SUDHL5 (cell line): ENCODE data around the genes IL24 and FCMR.

DNA sequence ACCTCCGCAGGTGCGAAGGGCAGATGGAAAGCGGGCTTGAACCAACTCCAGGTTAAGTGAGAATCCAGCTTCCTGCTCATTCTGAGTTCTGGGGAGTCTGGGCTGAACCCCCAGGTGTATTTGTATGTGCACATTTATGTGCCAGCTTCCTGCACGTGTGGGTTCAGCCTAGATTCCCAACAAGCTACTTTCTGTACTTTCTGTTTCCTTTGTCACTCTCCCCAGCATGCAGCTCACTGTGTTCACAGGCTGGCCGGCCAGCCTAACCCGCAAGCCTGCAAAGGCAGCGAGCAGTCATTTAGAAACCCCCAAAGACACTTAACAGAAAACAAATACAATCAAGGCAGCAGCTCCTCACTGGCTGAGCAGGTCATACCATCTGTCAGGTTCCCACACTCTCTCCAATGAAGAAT lies 1.2 kb upstream of the IL19 start:
- PRO-cap = no peak

DNA sequence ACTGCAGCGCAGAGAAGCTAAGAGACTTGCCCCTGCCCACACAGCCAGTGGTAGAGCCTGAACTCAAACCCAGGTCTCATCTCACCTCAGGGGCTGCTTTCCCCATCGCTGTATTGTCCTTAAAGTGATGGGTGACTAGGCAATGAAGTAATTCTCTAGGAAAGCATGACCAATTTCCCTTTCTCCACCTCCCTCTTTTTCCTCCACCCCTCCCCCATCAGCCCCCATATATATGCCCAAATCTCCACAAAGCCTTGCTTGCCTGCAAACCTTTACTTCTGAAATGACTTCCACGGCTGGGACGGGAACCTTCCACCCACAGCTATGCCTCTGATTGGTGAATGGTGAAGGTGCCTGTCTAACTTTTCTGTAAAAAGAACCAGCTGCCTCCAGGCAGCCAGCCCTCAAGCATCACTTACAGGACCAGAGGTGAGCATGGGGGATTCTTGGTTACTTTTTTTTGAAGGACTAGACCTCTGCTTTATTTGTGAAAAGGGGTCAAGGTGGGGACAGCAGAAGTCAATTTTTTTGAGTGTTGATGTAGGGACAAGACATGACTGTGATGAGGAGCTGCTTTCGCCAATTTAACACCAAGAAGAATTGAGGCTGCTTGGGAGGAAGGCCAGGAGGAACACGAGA lies at the start of gene IL24:
Gene IL24 (plus strand): TSS at position 257 of the 639 bp plus-strand sequence.
- PRO-cap = no peak

DNA sequence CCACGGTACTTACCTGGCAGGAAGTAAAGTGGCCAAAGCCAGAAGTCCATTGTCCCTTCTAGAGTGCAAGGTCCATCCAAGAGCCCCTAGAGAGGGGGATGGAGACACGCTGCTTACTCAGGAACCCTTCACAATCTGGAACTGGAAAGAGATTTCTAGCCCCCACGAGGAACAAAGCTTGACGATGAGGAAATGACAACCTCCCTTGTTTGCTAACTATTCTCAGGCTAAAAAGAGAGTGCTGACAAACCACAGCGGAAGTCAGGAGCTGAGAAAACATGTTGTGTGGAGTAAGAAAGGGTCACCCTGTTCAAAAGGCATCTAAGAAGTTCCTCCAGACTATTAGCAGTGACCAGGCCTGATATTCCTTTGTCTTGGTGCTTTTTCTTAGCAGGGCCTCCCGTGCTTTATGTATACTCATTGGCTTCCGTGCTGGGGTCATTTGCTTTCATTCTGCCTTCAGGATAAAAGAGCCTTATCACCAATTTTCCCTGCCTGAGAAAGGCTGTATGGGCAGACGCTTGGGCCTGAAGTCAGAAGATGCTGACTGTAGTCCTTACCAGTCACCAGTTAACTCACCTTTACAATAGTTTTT lies at the start of gene FCMR:
Gene FCMR (minus strand): TSS at position 137 of the 595 bp plus-strand sequence.
- PRO-cap = no peak

DNA sequence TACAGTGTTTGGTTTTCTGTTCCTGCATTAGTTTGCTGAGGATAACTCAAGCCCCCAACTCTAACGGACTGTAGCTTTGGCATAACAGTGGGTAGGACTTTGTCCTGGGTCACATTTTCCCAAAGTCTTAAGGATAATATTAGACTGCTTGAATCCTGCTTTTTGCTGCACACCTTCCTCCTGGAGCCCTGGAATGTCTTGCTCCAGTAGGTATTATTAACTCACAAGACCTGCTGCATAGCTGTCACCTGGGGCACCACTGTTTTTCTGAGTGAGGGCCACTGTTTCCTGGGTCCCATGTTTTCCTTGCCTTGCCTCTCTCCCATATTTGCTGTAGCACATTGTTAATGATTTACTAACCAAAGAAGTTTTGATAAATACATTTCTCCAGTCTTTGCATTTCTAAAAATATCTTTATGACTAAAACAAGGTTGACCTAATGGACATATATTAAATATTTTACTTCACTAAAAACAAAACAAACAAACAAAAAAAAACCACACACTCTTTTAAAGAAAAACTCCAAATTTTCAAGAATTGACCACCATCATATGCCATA lies 22.5 kb upstream of the FCAMR start:
- PRO-cap = no peak

- PRO-cap = no peak
These were observed 22.5 kb downstream of the C1orf116 start for GRCh38 chr1:207009992-207010540.

GRCh38 chr1:207018824-207019566 lies 13.6 kb downstream of the C1orf116 start:
- PRO-cap = no peak

GRCh38 chr1:207021006-207021215 lies 11.6 kb downstream of the C1orf116 start:
- PRO-cap = no peak

DNA sequence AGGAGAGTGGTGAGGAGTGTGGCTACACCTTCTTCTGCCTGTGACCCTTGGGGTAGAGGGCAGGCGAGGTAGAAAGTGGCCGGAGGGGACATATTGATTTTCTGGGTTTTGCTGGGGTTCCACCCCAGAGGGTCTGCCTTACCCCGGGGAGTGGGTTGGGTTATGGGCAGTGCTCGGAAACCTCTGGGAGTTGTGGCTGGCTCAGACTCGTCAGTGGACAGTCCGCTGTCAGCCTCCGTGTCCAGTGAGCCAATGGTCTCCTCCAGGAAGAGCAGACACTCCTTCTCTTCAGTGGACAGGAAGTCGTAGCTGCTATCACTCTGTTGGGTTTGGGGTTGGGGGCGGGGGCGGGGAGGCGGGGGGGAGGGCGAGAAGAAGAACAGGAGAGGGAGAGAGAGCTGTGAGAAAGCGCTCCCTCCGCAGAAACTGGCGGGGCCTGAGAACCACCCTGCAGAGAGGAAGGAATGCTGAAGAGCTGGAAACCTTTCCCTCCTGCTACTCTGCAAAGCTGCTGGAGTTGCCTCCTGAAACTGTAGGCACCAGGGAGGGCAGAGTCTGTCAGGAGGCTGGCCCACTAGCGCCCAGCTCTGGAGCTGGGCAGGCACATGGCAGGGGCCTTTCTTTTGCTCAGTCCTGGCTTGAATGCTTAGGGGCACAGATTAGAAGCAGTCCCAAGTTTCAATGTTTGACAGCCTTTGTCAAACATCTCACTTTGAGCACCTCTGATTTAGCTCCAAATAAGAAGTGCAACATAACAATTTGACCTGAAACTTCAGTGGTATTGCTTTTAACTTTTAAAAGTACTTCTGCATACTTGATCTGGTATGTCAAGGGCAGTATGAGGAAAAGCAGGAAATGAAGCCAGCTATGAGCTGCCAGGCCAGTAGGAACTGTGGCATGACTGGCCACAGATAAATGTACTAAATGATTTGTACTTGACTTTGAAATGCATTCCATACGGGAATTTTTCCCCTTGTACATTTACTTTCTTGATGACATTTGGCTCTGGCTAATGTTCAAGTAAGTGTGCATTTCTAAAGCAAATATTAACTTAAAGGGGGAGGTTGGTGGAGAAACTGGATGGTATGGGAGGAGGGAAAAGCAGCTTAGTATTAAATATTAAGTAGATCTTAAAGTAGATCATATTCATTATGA lies 7.4 kb downstream of the C1orf116 start:
- PRO-cap = no peak

DNA sequence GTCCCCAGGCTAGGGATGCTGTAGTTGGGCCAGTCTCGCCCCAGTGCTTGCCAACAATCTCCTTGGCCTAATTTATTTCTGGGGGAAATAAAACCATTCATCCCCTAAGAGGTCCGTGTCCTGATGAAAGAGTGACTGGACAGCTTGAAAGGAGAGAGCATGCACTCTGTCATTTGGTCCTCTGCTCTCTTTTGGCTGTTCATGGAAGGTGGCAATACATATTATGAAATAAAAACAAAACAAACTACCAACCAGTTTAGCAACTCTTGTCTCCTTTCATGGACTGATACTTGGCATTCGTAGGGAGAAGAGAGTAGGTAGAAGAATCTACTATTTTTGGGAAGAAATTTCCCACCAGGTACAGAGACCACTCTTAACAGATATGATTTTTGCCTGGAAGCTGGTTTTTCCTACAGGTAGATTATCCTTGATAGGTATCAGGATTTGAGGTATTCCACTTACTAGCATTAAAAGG lies 739 bp upstream of the C1orf116 start:
- PRO-cap = no peak

DNA sequence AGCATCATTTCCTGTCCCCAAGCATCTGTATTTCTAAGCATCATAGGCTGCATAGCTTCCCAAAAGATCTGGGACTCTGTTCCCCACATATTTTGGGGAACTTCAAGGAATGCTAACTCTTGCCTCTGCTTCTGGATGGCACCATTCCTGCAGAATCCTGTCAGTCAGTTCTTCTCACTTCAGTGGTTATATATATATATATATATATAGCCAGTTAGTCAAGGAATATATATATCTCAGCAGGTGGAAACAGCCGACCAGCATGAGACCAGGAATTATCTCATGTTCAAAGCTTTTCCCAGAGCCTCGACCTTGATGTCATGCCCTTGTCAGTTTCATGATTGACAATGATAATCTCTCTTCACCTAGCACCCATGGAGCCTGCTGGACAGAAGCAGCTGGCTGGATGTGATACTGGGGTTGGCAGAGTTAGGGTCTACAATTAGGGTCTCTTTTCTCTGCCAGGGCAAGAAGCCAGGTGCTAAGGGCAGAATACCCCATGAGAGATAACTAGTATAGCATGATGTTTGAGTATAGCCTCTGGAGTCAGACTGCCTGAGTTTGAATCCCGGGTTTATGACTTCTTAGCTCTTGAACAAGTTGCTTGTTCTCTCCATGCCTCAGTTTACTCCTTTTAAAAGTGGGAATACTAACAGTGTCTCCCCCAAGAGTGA lies 2.5 kb downstream of the PFKFB2 start:
- PRO-cap = no peak

DNA sequence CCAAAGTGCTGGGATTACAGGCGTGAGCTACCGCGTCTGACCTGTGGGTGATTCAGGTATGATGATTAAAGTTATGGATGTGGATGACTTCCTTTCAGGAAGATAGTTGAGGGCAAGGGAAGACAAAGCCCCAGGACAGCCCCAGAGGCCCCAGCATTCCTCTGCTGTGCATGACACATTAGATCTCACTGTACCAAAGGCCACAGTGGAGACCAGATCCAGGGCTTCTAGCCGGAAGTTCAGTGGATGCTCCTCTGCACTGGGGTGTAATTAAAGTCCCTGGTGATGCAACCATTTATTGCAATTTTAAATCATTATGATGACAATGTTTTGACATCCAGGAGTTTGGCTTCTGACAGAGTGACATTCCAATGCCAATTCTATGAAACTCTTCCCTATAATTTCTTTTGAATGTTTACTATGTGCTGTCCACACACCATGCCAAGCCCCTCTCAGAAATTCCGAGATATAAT lies 5.0 kb downstream of the C4BPA start:
- PRO-cap = no peak

DNA sequence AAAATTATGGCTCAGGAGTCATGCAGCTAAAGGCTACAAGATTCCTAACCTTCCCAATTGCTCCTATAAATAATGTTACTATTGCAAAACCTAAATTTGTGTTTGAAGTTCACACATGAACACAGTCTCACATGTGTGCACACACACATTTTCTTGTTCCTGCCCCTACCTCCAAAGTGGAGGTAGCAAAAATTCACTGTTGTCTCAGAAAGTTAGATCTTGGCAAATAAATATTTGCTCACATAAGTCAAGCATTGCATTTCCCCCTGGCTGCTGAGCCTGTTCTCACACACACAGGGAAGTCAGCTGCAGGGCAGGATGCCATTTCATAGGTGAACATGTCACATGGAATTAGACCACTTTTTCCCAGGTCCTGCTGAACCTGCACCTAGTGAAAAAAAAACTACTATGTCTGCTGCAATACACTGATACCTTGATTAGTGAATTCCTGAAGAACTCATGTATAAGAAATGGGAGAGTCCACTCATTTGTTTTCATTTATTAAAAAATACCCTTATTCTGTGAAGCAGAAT lies 5.4 kb upstream of the CD55 start:
- PRO-cap = no peak

DNA sequence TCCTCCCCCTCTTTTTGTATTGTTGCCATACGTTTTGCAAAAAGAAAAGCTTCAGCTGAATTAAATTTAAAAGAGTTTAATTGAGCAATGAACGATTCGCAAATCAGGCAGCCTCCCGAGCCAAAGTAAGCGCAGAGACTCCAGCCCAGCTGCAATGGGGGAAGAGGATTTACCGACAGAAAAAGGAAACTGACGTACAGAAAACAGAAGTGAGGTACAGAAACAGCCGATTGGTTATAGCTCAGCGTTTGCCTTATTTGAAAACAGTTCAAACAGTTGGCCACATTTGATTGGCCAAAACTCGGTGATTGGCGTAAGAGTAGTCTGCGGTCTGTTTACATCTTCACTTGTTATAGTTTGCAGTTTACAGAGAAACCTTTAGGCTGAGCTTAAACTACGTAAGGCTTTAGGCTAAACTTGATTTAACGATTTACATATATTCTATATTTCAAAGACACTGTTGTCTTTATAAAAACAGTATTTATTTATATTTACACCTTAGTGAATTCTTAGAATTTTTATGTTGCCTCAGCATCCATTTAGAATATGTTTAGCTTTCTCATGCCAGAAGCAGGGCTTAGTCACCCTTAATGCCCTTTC lies 23.7 kb downstream of the CR1 start:
- PRO-cap = no peak

- PRO-cap = no peak
These were observed 5.1 kb downstream of the CR1L start for GRCh38 chr1:207649969-207650557.

DNA sequence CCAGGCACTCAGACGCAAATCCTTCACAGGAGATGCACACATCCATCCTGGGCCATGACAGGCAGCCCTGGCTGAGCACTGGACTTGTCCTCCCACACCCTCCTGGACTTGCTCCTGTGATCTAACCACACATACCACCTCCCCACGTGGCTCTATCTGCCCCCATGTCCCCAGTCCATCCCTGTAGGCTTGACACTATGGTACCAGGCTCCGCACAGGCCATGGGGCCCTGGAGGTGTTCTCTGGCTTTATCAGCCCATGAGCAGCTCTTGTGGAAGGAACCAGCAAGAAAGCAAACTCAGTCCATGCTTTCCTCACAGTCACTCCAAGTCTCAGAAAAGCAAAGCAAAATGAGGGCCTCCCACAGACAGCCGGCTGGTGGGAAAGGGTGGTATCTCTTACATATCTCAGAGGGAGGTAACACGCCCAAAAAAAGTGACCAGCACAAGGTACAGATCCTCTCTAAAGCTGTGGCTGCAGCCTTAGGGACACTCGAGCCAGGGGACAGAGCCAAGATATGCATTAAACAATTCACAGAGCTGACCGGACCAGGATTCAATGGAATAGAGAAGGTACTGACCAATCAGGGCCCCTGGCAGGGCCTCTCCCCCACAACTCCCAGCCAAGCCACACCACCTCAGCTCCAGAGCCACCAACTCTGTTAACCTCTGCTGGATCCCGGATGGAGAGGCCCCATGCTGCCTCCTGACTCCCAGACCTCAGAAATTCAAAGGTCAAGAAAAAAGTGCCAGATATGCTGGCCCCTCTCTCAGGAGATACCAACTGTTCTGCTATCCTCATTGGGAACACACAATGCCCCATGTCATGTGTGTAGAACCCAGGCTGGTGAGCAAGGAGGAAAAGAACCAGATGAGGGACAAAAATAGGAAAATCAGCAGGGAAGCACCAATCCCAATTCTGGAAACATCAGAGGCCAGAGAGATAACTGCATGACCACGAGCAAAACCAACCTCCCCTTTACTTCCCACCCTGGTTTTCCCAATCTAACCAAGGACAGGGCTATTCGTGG lies 61.9 kb downstream of the CD46 start:
- PRO-cap = no peak

GRCh38 chr1:207815377-207816237 lies 63.8 kb downstream of the CD46 start:
- PRO-cap = no peak

- PRO-cap = no peak
These were observed 76.7 kb downstream of the CD46 start for GRCh38 chr1:207828443-207828964.

GRCh38 chr1:207918310-207919059 lies 7.6 kb upstream of the CD34 start:
- PRO-cap = no peak

DNA sequence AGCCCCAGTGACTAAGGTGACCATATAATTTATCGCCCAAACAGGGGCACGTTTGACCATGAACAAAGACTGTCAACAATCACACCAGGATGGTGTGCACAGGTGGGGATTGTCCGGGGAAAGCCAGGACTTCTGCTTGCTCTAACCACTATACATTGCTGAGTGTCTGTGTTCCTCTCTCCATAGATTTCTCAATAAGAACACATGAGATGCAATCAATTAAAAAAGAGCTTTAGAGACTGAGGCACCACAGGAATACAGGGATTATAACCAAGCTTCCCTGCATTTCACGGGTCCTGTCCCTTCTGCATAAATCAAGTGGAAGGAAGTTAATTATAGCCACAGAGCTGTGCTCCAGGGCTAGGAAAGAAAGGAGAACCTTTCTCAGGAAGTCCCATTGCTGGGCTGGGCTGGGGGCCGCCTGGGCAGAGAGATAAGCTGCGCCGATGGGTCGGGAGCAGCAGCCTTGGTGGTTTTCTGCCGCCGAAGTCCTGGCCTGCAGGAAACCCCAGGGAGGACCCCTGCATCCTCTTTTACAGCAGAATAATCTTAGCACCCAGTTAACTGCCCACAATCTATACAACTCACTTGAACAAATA lies 12.5 kb upstream of the CD34 start:
- PRO-cap = no peak

GRCh38 chr1:208073273-208073553 lies 162.3 kb upstream of the CD34 start:
- PRO-cap = no peak